Sternocleidomastoid (tissue), 1 donor: Measurements from ENCODE around the genes ADIPOR2 and CRACR2A.

GRCh38 chr12:1592337-1592965, 1.9 kb downstream of the FBXL14 start:
- PRO-cap = no peak

- PRO-cap = no peak
Observed at GRCh38 chr12:1596015-1596454, 1.7 kb upstream of the FBXL14 start.

DNA sequence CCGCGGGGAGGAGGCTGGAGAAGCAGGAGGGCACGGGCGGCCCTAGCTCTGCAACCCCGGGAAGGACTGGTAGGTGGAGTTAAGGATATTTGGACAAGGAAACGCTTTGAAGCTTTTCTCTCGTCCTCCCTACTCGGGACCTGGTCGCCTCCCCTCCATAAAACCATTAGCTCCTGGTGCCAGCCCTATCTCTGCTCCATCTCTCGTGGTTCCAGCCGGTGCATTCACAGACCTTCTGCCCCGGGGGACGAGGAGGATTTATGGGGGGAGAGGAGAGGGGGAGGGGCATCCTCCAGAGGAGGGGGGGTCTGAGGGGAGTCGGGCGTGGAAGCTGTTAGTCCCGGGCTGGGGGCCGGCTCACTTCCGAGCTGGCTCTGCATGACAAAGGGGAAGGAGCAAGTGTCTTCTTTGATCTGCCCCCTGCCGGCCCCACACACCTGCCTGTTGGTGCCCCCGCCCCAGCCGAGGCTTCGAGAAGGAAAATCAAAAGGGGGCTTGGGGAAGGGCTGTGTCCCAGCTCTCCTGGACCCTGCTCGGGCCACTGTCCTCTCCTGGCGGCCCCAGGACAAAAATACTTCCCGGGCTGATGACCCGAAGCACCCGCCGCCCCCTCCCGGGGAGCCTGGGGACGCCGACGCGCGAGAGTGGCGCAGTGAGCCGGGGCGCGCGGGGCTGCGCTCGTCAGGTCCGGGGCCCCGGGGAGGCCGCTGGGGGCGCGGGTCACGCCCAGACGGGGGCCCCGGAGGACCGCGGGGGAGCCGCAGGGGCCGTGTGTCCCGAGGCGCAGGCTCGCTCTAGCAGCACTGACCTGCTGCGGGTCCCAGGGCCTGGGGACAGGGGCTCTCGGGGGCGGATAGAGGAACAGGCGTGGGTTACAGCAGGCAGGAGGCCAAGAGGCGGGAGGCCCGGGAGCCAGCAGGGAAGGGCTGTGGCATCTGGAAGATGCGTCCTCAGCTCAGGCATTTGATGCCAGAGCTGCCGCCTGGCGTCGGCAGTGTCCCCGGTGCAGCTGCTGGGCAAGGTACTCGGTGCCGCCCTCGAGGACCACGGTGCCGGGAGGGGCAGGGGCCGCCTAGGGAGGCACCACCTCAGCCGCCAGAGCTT, 863 bp downstream of the WNT5B start:
- PRO-cap = no peak

- PRO-cap = no peak
Observed at GRCh38 chr12:1666585-1667403, 24.1 kb upstream of the ADIPOR2 start.

DNA sequence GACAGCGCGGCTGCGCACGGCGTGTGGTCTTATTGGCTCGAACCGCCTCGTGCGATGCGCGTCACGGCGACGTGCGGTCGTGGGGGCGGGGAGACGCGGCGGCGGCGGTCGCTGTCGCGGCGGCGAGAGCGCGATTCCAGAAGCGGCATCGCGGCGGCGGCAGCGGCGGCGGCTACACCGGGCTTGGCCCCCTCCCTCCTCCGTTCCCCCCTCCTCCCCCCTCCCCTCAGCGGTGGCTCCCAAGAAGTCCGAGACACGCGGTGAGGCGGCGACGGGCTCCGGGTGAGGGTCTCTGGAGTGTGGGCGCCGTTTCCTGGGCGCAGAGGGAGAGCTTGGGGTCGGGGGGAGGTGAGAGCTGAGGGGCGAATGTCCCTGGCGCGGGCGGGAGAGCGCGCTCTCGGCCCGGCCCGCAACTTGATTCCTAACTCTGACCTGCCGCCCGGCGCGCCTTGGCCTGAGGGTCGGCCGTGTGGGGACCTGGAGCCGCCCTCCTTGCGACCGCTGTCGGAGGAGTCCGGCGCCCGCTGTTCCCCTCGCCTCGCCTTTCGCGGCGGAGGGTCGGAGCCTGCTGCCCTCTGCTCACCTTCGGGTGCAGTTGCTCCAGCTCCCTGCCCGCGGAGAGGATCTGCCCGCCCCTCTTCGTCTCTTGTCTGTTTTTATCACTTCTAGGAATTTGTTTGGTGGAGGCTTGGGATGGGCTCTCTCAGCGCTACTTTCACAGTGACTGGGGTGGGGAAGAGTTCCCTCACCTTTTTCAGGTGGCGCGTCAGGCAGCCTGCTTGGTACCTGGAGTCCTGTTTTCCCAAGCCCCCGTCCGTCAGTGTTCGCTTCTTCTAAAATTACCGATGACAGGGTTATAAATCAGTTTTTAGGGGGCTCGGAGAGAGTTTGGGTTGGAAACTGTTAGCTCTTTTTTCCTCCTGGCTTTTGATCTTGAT, at the start of gene ADIPOR2:
Gene ADIPOR2 (plus strand): TSS at position 139 of the 938 bp plus-strand sequence.
- PRO-cap = bidirectional peak, plus-strand start at position 80 of the sequence, minus-strand start outside the sequence; unidirectional peak, plus-strand start at position 358 of the sequence; bidirectional peak, plus-strand start at position 504 of the sequence, minus-strand start at position 529 of the sequence

DNA sequence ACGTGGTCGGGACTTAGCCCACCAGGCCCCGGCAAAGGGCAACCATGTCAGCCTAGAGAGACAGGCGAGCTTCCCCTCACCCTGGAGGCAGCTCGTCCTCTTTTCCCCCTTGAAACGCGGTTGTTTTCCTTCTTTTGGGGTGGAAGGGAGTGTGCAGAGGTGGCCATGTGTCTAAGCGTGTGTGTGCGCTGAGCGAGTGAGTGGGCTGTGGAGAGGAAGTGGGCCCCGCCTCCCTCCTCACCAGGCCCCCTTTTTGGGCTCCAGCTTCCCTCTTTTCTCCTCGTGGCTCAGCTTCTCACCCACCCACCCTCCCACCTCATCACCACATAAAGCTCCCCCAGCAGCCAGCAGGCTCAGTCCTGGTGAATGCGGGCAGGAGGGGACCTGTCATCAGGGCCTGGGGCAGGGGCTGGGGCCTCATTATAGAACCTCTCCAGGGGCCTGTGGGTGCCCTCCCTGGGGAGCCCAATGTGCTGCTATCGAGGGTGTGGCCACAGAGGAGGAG, 22.0 kb downstream of the LRTM2 start:
- PRO-cap = no peak

GRCh38 chr12:2053701-2054703, 1.2 kb downstream of the CACNA1C start:
- PRO-cap = no peak

- PRO-cap = no peak
Observed at GRCh38 chr12:2168693-2169403, 116.1 kb downstream of the CACNA1C start.

- PRO-cap = no peak
Observed at GRCh38 chr12:2238241-2238715, 185.5 kb downstream of the CACNA1C start.

GRCh38 chr12:2335452-2336268, 282.9 kb downstream of the CACNA1C start:
- PRO-cap = no peak

GRCh38 chr12:2492032-2492708, 302.6 kb upstream of the FKBP4 start:
- PRO-cap = no peak

DNA sequence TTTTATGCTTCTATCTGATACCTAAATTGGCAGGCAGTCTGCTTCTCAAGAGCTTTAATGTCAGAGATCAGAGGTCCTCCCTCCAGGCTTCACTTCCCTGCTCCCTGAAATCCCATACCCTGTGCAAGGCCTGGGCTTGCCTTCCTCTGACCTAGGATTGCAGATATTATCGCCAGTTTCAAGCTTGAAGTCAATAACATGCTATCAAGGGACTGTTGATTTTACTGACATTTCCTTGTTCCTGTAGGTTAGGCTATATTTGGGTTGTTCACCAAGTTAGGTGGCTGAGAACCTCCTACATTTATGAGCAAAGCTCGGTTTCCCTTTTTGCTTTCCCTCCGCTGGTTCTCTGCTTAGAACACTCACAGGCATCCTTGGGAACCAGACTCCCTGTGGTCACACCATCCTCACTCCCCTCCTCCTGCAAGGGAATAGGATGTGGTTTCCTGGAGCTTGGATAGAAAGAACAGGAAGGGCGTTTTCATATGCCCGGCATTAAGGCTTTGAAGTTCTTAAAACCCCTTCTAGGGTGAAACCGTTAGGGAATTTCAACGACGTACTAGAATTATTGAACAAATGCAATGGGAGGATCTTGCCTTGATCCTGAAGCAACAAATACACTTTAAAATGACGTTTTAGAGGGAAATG, 208.2 kb upstream of the FKBP4 start:
- PRO-cap = no peak

DNA sequence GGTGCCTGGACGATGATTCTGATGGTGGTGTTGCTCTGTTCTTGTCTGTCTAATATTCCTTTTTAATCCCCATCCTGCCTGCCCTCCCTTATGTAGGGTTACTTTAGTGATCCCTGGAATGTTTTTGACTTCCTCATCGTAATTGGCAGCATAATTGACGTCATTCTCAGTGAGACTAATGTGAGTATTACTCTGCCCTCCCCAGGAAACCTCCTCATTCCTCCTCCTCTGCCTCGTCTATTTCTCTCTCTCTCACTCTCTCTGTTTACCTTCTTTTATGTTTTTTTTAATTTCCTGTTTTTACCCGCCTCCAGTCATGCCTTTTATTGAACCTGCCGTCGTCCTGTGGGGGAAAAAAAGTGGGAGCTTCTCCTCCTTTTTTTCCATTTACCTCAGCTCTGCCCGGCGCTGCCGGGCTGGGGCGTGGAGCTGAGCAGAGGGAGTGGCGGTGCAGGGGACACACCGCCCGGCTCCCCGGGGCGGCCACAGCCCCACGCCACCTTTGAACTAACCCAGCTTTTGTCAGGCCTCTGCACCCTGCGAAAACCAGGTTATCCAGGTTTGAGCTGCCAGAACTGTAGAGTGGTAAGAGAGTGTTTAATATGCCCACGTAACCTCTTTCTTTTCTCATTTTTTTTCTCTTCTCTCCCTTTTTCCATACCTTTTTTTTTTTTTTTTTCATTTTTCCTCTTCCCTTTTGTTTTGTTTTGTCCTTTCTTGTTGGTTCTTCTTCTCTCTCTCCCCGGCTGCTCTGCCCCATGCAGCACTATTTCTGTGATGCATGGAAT, 161.0 kb upstream of the FKBP4 start:
- PRO-cap = no peak

DNA sequence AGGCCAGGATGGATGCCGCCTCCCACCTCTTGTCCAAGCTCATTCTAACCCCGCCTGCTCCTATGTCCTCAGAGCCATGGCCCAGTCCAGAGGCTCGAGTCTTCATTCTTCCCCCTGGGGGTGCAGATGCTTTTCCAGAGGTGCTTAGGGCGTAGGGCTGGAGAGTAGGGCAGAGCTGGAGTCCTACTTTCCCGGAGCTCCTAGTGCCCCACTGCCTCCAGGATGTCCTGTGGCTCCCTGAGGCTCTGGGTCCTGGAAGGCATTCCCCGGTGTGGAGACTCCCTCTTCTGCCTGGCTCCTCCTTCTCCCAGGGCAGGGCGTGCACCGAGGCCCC, 15.2 kb downstream of the TEAD4 start:
- PRO-cap = no peak

- PRO-cap = no peak
Observed at GRCh38 chr12:3158723-3159444, 81.7 kb downstream of the TSPAN9 start.

DNA sequence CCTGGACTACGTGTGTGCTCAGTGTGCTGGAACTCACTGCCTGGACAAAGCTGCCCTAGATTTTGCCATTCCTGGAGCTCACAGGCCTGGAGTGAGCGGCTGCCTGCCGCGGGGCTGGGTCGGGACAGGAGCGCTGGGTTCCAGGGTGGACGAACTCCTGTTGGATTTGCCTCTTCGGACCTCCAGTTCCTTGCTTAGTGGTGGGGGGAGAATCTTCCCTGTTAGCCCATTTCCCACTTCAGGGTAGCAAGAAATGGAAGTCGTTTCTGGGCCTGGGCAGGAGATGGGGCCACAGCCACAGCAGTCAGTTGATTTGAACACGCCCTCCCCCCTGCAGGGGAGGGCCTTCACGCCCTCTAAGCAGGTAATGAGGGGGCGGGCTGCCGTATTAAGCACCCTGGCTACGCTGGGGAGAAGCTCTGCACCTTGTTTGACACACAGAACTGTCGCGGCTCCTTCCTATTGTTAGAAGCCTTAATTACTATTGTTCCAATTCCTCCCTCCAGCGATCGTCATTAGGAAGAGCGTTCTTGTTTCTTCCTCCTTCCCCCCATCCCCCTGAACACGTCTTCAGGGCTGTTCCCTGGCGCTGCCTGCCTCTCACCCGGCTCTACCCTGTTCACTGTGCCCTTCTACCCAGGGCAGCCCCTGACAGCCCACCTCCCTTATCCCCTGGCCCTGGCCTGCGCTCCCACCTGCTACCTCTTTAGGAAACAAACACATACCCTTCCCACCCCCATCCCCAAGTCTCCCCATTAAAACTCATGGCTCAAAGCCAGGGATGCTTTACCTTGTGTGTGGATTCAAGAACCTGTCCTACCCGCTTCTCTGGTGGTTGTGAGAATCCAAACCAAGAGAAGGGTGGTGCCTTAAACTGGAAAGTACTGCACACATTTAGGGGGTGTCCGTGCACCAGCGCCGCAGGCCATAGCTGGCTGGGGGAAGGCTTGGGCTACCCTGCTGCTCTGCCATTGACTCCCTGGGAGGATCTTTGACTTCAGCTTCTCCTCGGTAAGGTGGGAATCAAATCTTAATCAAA, 137.5 kb downstream of the TSPAN9 start:
- PRO-cap = no peak

GRCh38 chr12:3336436-3337039, 154.5 kb upstream of the PRMT8 start:
- PRO-cap = no peak

DNA sequence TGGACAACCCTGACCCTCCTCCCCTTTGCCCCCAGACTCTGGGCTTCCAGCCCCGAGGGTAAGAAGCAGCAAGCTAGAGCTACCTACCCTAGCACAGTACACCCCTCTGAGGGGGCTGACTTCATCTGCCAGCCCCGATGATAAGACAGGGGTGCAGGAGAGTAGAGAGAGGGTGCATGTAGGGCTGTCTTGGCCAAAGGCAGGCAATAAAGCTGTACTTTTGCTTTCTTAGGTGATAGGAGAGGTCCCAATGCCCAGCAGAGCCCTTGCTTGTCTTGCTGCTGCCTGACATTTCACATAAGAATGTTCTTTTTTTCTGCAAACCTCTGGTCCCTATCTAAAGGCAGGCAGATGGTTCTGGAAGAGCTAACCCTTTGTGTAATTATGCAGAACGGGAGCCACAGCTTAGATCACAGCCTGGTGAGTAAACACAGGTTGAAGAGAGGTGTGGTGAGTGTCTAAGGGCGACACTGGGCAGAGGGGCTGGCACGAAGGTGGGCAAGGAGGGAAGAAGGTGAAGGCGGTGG, 42.6 kb downstream of the PRMT8 start:
- PRO-cap = no peak

GRCh38 chr12:3752740-3753891, at the start of gene CRACR2A:
TSS of gene CRACR2A (minus strand) at chr12:3753109.
- PRO-cap = bidirectional peak, plus-strand start at chr12:3753236, minus-strand start at chr12:3753102

DNA sequence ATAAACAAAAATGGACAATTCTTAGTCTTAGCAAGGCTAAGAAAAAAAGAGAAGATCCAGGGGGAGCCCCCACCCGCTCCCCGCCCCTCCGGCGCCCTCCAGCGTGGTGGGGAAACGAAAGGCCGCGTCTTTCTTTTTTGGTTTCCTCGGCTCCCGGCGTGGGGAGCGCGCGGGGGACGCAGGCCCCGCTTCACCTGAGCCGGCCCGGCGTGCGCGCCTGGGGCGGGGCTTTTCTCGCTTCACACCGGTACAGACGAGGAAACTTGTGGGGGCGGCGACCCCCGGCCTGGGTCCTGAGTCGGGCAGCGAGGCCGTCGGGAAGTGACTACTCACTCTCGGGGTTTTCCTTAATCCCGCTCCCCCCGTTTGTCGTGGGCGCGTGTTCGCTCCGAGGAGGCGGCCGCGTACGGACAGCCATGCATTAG, 34.5 kb downstream of the PARP11 start:
- PRO-cap = no peak